Heart (tissue), 3 donors: ENCODE results near the genes NPIPA2, NOMO1 and NPIPA1.

GRCh38 chr16:12038486-12039087, 62.1 kb downstream of the SNX29 start:
- RAMPAGE, long total RNA, 2 experiments, result no peak in any of the 2 experiments

DNA sequence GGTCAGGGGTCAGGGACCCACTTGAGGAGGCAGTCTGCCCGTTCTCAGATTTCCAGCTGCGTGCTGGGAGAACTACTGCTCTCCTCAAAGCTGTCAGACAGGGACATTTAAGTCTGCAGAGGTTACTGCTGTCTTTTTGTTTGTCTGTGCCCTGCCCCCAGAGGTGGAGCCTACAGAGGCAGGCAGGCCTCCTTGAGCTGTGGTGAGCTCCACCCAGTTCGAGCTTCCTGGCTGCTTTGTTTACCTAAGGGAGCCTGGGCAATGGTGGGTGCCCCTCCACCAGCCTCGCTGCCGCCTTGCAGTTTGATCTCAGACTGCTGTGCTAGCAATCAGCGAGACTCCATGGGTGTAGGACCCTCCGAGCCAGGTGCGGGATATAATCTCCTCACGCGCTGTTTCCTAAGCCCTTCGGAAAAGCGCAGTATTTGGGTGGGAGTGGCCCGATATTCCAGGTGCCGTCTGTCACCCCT, 99.1 kb downstream of the SNX29 start:
- RAMPAGE, long total RNA, 2 experiments, result no peak in any of the 2 experiments

DNA sequence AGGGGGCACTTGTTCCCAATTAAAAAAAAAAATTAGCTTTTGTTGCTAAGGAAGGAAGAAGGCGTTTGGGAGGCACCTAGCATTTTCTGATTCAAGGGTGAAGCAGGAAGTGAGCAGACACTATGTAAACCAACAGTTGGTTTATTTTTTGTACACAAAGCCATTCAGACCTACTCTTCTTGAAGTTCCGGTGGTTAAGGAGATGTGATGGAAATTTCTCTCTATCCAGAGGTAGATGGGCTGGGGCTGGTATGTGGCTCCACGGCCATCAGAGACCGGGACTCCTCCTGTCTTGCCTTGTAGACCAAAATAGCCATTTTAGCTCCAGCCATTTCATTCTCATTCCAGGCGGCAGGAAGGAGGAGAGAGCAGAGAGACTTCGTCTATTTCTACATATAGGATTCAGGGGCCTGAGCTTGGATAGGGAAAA, 103.0 kb downstream of the SNX29 start:
- RAMPAGE, long total RNA, 2 experiments, result no peak in any of the 2 experiments

DNA sequence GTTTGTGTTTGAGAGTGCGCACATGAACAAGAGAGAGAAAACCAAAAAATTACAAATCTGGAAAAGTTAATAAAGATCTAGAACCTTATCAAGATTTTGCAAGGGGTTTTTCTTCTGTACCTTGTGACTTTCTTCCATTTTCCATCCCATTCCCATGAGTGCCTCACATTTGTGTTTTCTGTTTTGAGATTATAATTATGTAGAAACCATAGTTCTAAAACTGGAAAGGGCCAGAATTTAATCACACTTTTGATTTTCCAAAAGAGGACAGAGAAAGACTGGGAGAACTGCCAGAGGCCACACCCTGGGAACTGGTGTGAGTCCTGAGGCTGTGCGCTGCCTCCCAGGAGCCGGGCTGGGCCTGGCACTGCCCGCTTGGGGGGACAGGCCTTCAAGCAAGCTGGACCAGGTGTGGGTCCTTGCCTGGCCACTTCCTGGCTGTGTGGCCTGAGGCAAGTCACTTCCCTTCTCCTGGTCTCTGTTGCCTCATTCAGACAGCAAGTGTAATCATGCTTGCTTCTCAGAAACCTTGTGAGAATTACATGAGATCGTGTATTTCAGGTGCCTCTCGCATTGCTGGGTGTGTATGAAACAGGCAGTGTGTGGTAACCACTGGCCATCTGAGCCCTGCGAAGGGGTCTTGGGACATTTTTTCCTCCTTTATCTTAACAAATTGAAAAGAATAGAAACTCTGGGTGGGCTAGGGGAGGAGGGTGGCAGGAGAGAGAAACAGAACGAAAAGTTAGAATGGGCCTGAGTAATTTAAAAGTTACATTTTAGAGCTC, 143.0 kb downstream of the SNX29 start:
- RAMPAGE, long total RNA, 2 experiments, result no peak in any of the 2 experiments

- RAMPAGE, long total RNA, 2 experiments, result no peak in any of the 2 experiments
Measured at GRCh38 chr16:12149609-12150219, 173.2 kb downstream of the SNX29 start.

DNA sequence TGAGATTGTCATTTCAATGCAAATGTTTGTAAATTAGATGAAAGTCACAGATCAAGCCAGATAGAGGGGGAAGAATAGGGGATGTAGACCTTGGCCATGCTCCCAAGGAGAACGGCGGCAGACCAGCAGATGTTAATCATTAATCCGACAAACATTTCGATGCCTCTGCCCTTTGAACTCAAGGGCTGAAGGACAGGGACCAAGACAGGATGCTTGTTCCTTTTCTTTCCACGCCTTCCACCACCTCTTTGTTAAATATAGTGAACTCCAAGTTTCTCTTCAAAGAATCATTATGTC, 190.4 kb downstream of the CPPED1 start:
- RAMPAGE, long total RNA, 2 experiments, result no peak in any of the 2 experiments

DNA sequence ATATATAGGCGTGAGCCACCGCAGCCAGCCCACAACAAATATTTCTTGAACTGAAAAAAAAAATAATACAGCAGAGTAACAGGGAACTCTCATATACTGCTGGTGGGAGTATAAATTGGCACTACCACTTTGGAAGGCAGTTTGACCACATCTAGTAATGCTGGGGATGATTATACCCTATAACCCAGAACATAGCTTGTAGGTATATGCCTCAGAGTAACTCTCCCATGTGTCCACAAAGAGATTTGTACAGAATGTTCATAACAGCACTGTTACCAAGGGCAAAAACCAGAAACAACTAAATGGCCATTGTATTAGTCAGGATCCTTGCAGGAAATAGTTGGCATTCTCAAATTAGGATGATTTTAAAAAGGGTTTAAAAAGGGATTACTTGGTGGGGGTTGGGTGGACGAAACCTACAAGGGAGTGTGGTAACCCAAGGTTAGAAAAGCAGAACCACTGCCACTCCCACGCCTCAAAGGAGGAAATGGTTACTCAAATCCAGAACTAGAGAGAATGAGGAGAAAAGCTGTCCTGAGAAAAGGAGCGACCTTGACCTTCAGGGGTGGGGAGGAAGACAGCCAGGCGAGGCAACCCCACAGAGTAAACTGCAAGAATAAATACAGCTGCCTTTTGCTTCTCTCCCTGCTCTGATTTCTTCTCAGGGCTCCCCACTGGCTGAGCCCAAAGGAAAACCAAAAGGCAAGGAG, 2.1 kb downstream of the CPPED1 start:
- RAMPAGE, long total RNA, 2 experiments, result no peak in any of the 2 experiments

GRCh38 chr16:13936548-13937242, 16.7 kb downstream of the ERCC4 start:
- RAMPAGE, long total RNA, 2 experiments, result no peak in any of the 2 experiments

DNA sequence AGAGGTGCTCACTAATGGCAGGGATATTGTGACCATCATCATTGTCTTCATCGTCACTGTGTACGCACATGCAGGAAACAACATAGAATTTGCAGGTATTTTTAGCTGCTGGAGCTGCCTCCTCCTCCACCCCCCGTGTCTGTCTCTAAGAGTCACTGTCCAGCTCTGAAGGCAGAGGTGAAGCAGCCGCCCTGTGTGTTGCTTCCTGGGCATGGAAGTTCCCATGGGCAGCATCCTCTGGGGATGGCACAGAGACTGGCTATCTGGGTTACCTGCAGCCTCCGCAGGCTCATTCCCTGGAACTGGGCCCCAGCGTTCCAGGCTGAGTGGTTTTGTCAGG, 41.6 kb upstream of the MRTFB start:
- RAMPAGE, long total RNA, 2 experiments, result no peak in any of the 2 experiments

GRCh38 chr16:14109069-14109593, 38.0 kb downstream of the MRTFB start:
- RAMPAGE, long total RNA, 2 experiments, result no peak in any of the 2 experiments

DNA sequence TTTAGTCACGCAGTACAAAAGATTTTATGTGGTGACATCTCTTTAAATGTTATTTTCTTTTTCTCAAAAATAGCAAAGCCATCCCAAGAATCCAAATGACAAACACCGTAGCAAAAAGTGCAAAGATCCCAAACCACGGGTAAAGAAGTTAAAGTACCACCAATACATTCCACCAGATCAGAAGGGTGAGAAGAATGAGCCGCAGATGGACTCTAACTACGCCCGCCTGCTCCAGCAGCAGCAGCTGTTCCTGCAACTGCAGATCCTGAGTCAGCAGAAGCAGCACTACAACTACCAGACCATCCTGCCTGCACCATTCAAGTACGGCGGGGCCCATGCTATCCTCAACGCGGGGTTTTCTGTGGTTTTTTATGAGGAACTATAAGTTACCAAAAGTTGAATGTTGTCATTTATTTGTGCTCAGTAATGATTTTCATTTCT, 169.1 kb downstream of the MRTFB start:
- RAMPAGE, long total RNA, 2 experiments, result no peak in any of the 2 experiments

- RAMPAGE, long total RNA, 2 experiments, result no peak in any of the 2 experiments
Measured at GRCh38 chr16:14300645-14301181, 229.6 kb downstream of the MRTFB start.

DNA sequence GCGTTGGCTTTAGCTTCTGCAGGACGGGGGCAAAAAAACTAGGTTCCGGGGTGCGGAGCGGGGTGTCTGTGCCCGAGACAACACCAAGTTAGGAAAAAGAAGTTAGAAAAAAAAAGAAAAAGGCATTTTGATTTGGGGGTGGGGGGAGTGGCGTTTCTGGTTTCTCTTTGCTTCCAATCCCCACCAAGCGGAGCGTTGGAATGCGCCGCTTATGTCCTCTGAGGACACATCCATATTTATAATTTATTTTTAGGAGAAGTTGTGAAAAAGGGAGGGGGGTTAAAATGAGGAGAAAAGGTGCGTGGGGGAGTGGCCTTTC, 232.0 kb downstream of the MRTFB start:
- RAMPAGE, long total RNA, 2 experiments, result no peak in any of the 2 experiments

GRCh38 chr16:14307669-14308783, 236.9 kb downstream of the MRTFB start:
- RAMPAGE, long total RNA, 2 experiments, result no peak in any of the 2 experiments

- RAMPAGE, long total RNA, 2 experiments, result no peak in any of the 2 experiments
Measured at GRCh38 chr16:14668598-14669105, 25.5 kb downstream of the PLA2G10 start.

- RAMPAGE, long total RNA, 2 experiments, result no peak in any of the 2 experiments
Measured at GRCh38 chr16:14742283-14742587, at the start of gene NPIPA2. NPIPA2 (plus strand) TSS chr16:14742533.

DNA sequence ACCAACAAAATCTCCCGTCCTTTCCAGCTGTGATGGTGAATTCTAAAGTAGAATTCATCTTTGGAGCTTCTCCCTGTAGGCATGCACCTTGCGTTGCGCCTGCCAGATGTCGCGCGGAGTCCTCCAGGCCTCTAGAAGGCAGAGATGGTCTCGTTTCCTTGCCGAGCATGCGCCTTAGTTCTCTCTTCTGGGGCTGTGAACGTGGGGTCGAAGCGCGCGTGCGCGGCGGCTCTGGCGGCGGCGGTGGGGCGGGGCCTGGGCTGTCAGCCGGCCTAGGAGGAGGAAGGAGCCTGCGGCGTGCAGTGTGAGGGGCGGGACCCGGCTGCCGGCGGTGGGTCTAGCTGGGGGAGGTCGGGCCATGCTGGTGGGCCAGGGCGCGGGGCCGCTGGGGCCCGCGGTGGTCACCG, at the start of gene NOMO1:
TSS of gene NOMO1 (plus strand) at position 228 of the 407 bp plus-strand sequence.
- RAMPAGE, long total RNA, 2 experiments, result no peak in any of the 2 experiments

DNA sequence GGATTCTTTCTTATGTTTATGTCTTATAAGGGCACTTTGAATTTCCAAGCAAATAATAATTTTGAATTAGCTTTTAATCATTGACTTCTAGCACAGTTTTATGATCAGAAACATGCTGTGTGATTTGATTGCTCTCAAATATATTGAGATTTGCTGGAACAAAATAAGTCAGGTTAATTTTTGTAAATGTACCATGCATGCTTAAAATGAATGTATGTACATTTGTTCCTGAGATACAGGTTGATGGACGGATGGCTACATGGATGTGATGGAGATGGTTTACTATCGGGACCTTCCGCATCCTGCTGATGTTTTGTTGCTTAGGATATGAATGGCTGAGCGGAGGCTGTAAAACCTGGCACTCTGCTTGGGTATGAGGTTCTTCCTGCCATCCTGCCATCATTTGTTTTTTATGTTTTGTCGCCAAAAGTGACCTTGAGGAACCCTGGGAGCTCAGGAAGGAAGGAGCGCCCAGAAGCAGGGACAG, at the start of gene NPIPA1:
TSS of gene NPIPA1 (plus strand) at position 309 of the 487 bp plus-strand sequence.
- RAMPAGE, long total RNA, 2 experiments, result no peak in any of the 2 experiments

DNA sequence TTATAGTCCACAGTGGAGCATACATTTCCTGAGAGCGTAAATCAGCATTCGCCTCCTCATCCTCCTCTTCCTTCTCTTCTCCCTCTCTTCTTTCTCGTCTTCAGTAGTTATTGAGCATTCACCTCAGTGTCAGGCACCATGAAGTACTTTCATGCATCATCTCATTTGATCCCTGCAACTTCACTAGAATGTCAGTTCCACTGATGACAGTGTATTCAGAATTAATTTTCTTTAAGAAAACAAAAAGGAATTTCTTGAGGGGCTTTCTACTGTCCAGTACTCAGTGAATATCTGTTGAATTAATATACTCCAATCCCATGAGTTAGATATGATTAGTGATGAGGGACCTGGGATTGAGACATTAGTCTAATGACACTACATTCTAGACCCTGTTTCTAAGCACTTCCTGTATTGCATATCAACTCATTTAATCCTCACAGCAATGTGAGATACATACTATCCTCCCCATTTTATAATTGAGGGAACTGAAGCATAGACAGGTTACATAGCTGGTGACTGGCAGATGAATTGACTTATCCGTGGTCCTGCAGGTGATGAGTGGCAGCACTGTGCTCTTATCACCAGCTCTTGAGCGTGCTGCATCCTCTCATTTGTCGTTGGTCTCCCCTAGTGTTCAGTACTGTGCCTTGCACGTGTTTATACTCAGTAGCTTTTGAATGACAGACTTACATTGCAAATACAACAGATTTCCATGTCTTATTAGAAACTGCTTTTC, 33.9 kb downstream of the NTAN1 start:
- RAMPAGE, long total RNA, 2 experiments, result no peak in any of the 2 experiments

- RAMPAGE, long total RNA, 2 experiments, result no peak in any of the 2 experiments
Measured at GRCh38 chr16:15057787-15058167, 1.9 kb upstream of the NTAN1 start.